ENCODE data around the genes NPIPB11, BOLA2, PPP4C and CORO1A.

- RRBS, result no CpG with 5 or more reads among the region's 17 CpGs
CAGE:
- cytosol, long polyA plus RNA, result no peak
- long polyA plus RNA, result no peak
- nucleus, long polyA plus RNA, result no peak
Observed at GRCh38 chr16:29310695-29311665, 95.5 kb downstream of the NPIPB11 start.

DNA sequence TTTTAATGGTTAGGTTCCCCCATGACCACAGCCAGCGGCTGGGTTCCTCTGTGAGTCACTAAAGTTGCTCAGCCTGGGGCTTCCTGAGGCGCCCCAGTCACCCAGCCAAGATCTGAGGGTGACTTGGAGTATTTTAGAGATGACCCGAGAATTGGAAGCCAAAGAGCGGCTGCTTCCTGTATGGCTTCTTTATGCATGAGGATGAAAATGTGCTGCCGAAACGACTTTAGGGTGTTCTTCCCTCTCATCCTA, 87.8 kb downstream of the NPIPB11 start:
- RRBS, result no CpG with 5 or more reads among the region's 6 CpGs
CAGE:
- cytosol, long polyA plus RNA, result no peak
- long polyA plus RNA, result no peak
- nucleus, long polyA plus RNA, result no peak

GRCh38 chr16:29382066-29382429, 24.5 kb downstream of the NPIPB11 start:
- RRBS, result no CpG with 5 or more reads among the region's 20 CpGs
CAGE:
- cytosol, long polyA plus RNA, result no peak
- long polyA plus RNA, result no peak
- nucleus, long polyA plus RNA, result no peak

DNA sequence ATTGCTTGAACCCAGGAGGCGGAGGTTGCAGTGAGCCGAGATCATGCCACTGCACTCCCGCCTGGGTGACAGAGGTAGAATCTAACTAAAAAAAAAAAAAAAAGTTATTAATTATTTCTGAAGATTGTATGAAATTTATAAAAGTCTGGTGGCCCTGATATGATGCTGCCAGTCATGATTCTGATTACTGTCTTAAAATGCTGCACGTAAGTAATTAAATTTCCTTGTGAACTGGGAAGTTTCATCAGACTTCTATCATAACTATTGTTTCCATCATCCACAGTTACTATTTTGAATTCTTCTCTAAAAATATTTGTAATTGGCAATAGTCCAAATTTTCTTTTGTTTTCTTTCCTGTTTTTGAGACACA, at the start of gene NPIPB11:
TSS of gene NPIPB11 (minus strand) at position 86 of the 370 bp plus-strand sequence.
- RRBS, result no CpG with 5 or more reads among the region's 4 CpGs
CAGE:
- cytosol, long polyA plus RNA, result no peak
- long polyA plus RNA, result no peak
- nucleus, long polyA plus RNA, result no peak

DNA sequence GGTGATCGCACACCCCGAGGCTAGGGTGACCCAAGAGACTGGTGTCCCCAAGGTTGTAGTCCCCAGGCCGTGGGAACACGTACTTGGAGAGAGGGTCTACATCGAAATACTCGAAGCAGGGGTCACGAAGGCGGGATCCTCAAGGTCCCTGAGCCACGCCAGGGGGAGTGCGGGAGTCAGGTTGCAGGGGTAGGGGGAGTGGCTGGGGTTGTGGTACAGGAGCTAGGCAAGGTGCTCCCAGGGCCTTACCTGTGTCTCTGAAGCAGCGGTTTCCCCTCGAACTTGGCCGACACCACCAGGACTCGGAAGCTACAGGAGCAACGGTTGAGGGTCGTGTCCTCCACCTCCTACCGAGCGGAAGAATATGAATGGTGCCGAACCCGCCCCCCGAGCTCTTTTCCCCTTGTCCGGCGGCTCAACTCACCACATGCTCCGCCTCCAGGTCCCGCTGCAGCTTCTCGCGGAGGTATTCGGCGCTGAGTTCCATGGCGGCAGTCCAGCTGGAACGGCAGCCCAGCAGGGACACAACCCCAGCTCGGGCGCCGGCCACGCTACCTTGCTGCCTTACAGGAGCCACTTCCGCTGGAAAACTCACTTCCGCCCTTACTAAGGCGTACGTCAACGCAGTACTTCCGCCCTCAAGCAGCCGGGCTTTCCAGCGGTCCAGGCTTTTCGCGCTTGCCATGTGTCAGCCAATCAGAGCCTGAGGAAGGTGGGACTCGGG, at the start of gene BOLA2:
TSS of gene BOLA2 (minus strand) at position 585 of the 724 bp plus-strand sequence.
- RRBS, result no CpG with 5 or more reads among the region's 46 CpGs
CAGE:
- cytosol, long polyA plus RNA, result no peak
- long polyA plus RNA, result no peak
- nucleus, long polyA plus RNA, result no peak

GRCh38 chr16:29604683-29605139, 58.3 kb upstream of the SPN start:
- RRBS, result no CpG with 5 or more reads among the region's 11 CpGs
CAGE:
- cytosol, long polyA plus RNA, result no peak
- long polyA plus RNA, result no peak
- nucleus, long polyA plus RNA, result no peak

DNA sequence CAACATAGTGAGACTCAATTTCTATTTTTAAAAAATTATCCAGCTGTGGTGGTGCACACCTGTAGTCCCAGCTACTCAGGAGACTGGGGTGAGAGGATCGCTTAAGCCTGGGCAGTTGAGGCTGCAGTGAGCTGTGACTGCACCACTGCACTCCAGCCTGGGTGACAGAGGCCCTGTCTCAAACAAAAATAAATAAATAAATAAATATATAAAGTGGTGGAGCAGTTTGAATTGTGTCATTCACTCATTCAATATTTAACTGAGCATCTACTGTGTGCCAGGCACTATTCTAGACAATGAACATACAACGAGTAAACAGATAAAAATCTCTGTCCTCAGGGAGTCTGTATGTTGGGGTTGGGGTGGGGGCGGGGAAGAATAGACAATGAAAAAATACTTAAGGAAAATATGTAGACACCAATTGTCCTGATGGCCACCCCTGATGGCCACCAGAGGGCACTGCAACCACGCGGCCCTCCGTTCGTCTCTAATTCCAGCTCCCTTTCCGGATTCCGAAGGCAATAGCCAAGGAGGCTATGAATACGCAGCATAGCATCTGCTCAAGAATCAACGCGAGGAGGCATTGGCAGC, 21.3 kb downstream of the QPRT start:
- RRBS, result no CpG with 5 or more reads among the region's 12 CpGs
CAGE:
- cytosol, long polyA plus RNA, result no peak
- long polyA plus RNA, result no peak
- nucleus, long polyA plus RNA, result start-site peak on the plus strand centred at position 370 of the sequence, 7 bp wide, 5 reads

- RRBS, result no CpG with 5 or more reads among the region's 5 CpGs
CAGE:
- cytosol, long polyA plus RNA, result no peak
- long polyA plus RNA, result no peak
- nucleus, long polyA plus RNA, result no peak
Observed at GRCh38 chr16:29709582-29709930, 30.6 kb downstream of the QPRT start.

DNA sequence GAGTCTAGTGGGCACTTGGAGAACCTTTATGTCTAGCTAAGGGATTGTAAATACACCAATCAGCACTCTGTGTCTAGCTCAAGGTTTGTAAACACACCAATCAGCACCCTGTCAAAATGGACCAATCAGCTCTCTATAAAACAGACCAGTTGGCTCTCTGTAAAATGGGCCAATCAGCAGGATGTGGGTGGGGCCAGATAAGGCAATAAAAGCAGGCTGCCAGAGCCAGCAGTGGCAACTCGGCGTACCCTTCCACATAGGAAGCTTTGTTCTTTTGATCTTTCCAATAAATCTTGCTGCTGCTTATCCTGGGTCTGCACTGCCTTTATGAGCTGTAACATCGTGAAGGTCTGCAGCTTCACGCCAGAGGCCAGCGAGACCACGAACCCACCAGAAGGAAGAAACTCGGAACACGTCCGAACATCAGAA, 3.0 kb upstream of the C16orf54 start:
- RRBS, result no CpG with 5 or more reads among the region's 9 CpGs
CAGE:
- cytosol, long polyA plus RNA, result no peak
- long polyA plus RNA, result no peak
- nucleus, long polyA plus RNA, result start-site peak on the plus strand centred at position 240 of the sequence, 12 bp wide, 103 reads

DNA sequence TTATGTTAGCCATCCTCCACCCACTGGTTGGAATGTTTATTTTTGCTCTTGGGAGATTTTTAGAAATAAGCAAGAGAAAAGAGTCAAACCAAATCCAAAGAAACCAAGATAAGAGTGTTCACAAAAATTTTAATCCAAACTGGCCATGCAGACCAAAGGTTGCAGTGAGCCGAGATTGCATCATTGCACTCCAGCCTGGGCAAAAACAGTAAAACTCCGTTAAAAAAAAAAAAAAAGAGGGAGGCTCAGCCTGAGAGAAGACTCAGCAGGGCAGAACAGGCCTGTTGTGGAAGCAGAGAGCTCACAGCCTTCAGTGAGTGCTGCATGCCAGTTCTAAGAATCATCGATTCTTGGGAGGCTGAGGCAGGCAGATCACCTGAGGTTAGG, 12.2 kb upstream of the C16orf54 start:
- RRBS, result no CpG with 5 or more reads among the region's 3 CpGs
CAGE:
- cytosol, long polyA plus RNA, result no peak
- long polyA plus RNA, result no peak
- nucleus, long polyA plus RNA, result no peak

DNA sequence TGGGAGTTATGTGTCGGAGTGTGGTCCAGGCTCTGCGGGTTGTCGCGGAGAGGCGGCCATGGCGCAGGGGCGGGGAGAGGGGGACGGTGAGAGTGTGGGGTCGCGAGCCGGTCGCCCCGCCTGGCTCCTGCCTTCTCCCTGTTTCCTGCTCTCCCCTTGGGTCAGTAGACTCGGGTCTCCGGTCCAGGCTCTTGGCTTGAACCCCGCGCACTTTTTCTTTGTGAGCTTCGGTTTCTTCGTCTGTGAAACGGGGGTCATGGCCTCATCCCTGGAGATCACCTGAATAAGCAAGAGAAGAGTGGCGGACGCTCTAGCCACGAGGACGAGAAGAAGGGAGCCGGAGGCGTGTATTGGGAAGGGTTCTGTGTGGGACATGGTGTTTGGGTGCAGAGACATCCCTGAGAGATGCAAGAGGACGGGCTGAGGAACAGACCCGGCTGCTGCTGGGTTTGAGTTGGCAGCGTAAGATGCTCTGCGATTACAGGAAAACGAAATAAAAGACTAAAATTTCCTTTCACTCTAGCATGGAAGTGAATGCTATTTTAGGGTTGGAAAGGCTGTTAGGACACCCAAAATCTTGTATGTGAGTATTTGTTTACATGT, 429 bp downstream of the KIF22 start:
- RRBS, result 3% methylated on average over 9 of the region's 31 CpGs
CAGE:
- cytosol, long polyA plus RNA, result no peak
- long polyA plus RNA, result no peak
- nucleus, long polyA plus RNA, result no peak

DNA sequence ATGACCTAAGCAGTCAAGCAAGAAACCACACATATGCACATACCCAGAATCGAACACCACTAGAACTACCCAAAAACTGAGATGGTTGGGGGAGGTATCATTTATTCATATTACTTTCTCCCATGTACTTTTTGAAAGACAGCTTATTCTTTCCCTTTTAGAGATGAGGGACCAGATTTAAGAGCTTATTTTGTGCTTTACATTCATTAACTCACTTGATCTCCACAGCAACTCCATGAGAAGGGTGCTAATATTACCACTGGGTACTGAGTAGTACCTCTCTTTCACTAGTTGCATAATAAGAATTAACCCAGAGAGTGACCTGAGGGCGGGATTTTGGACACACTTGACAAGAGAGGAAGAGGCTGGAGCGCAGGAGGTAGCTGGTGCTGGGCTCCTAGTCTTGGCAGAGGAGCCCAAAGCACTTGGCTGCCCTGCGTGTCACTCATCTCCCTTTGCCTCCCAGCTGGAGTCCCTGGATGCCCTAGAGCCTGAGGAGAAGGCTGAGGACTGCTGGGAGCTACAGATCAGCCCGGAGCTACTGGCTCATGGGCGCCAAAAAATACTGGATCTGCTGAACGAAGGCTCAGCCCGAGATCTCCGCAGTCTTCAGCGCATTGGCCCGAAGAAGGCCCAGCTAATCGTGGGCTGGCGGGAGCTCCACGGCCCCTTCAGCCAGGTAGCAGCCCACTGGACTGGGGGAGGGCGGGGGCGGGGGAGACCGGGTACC, 1.8 kb upstream of the MAZ start:
- RRBS, result no CpG with 5 or more reads among the region's 17 CpGs
CAGE:
- cytosol, long polyA plus RNA, result no peak
- long polyA plus RNA, result no peak
- nucleus, long polyA plus RNA, result no peak

DNA sequence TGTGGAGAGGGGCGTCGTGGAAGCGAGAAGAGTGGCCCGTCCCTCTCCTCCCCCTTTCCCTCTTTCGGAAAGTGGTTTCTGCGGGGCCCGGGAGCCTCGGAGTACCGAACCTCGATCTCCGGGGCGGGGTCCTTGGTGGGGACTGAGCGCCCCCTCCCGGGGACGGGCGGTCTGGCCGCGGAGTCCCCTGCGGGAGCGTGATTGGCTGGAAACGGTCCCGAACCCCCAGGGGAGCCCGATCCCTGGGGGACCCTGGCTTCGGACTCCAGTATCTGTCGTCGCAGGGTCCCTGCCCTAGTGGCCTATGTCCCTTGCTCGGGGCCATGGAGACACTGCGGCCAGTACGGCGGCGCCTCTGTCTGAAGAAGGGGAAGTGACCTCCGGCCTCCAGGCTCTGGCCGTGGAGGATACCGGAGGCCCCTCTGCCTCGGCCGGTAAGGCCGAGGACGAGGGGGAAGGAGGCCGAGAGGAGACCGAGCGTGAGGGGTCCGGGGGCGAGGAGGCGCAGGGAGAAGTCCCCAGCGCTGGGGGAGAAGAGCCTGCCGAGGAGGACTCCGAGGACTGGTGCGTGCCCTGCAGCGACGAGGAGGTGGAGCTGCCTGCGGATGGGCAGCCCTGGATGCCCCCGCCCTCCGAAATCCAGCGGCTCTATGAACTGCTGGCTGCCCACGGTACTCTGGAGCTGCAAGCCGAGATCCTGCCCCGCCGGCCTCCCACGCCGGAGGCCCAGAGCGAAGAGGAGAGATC, 443 bp downstream of the PAGR1 start:
- RRBS, result 1% methylated on average over 16 of the region's 61 CpGs
CAGE:
- cytosol, long polyA plus RNA, result start-site peak on the plus strand centred at position 239 of the sequence, 118 bp wide, 1,254 reads; start-site peak on the plus strand centred at position 487 of the sequence, 87 bp wide, 86 reads; start-site peak on the plus strand centred at position 673 of the sequence, 40 bp wide, 117 reads
- long polyA plus RNA, result no peak
- nucleus, long polyA plus RNA, result start-site peak on the plus strand centred at position 253 of the sequence, 90 bp wide, 555 reads

GRCh38 chr16:29922982-29923472, 3.0 kb downstream of the KCTD13 start:
- RRBS, result 97% methylated on average over 5 of the region's 12 CpGs
CAGE:
- cytosol, long polyA plus RNA, result no peak
- long polyA plus RNA, result no peak
- nucleus, long polyA plus RNA, result no peak

GRCh38 chr16:29990011-29990488, 5.4 kb downstream of the HIRIP3 start:
- RRBS, result no CpG with 5 or more reads among the region's 2 CpGs
CAGE:
- cytosol, long polyA plus RNA, result no peak
- long polyA plus RNA, result no peak
- nucleus, long polyA plus RNA, result no peak

DNA sequence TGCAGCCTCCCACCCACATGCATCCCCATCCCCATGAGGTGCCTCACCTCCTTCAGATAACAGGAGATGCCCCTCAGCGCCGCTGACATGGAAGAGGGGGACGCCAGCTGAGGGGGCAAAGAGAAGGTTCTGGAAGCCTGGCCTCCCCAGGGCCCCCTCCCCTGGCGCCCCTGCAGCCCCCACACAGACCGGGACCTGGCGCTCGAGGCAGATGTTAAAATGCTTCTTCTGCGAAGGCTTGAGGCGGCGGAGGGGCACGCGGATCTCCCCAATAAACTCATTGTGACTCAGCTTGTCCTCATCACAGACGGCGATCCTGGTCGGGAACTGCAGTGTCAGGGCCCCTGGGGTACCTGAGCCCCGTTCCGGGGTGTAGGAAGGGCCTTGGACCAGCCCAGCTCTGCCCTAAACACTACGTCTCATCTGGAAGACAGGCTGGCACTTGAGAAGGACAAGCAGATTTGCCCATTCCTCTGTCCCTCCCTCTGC, 3.8 kb downstream of the DOC2A start:
- RRBS, result no CpG with 5 or more reads among the region's 18 CpGs
CAGE:
- cytosol, long polyA plus RNA, result no peak
- long polyA plus RNA, result no peak
- nucleus, long polyA plus RNA, result no peak

DNA sequence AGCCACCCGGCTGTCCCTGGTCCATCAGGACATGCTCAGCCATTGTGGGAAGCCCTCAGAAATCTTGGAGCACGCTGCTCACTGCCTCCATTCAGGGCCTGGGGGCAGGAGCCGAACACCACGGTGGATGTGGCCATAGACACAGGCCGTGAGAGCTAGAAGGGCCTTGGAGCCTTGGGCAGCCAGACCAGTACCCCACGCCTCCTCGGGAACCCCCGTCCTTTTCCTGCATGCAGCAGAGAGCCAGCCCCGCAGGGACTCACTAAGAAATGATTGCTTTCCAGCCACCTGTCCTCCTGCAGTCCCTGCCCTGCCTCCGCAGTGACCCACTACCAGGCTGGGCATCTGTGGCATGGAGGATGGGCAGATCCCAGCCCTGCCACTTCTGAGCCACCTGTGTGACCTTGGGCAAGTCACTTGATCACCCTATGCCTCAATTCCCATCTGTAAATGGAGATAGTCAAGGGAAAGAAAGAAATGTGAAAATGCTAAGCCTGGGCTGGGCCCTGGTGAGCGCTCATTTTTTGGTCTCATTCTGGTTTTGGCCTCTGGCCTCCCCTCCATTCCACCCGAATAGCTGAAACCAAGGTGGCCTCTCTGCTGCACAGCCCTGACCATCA, 3.2 kb downstream of the DOC2A start:
- RRBS, result no CpG with 5 or more reads among the region's 12 CpGs
CAGE:
- cytosol, long polyA plus RNA, result no peak
- long polyA plus RNA, result no peak
- nucleus, long polyA plus RNA, result no peak

- RRBS, result 34% methylated on average over 2 of the region's 12 CpGs
CAGE:
- cytosol, long polyA plus RNA, result no peak
- long polyA plus RNA, result no peak
- nucleus, long polyA plus RNA, result no peak
Observed at GRCh38 chr16:30029812-30030351, 1.2 kb downstream of the TLCD3B start.

- RRBS, result under 1% methylated on average over 32 of the region's 89 CpGs
CAGE:
- cytosol, long polyA plus RNA, result start-site peak on the plus strand at chr16:30076012-30076049, 1,007 reads
- long polyA plus RNA, result start-site peak on the plus strand at chr16:30076015-30076052, 1,000 and 692 reads in 2 replicates
- nucleus, long polyA plus RNA, result start-site peak on the plus strand at chr16:30076018-30076043, 393 reads
Observed at GRCh38 chr16:30075760-30076970, at the start of gene PPP4C. TSS of gene PPP4C (plus strand) at chr16:30075994.

GRCh38 chr16:30182962-30183950, at the start of gene CORO1A:
TSS of gene CORO1A (plus strand) at chr16:30183602.
- RRBS, result 3% methylated on average over 56 of the region's 96 CpGs
CAGE:
- cytosol, long polyA plus RNA, result start-site peak on the plus strand at chr16:30183614-30183618, 36 reads
- long polyA plus RNA, result no peak
- nucleus, long polyA plus RNA, result no peak

Data from H1 (cell line).